ENCODE results near the genes BRI3BP, AACS, TMEM132C and GLT1D1.

DNA sequence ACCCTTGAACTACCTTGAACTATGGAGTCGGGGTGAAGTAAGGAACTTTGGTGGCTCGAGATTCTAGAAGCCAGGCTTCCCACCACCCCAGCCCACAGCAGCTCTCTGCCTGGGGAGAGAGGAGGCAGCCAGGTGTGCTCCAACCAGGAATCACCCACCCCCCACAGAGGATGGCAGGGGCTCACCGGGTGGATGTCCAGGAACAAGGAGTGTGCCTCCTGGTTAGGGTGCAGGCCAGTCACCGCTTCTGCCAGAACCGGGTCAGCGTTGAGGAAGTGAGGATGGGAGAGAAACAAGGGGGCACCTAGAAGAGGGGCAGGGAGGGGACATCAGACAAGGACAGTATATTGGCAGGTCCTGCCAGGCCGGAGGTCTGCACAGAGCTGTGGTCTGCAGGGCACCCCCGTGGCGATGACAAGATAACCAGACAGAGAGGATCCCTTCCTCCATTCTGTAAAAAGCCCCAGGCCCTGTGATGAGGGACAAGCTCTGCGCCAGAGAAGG lies 63.7 kb downstream of the SCARB1 start:
- PRO-cap = no peak

- PRO-cap = no peak
These were observed 42.3 kb downstream of the SCARB1 start for GRCh38 chr12:124820911-124822271.

DNA sequence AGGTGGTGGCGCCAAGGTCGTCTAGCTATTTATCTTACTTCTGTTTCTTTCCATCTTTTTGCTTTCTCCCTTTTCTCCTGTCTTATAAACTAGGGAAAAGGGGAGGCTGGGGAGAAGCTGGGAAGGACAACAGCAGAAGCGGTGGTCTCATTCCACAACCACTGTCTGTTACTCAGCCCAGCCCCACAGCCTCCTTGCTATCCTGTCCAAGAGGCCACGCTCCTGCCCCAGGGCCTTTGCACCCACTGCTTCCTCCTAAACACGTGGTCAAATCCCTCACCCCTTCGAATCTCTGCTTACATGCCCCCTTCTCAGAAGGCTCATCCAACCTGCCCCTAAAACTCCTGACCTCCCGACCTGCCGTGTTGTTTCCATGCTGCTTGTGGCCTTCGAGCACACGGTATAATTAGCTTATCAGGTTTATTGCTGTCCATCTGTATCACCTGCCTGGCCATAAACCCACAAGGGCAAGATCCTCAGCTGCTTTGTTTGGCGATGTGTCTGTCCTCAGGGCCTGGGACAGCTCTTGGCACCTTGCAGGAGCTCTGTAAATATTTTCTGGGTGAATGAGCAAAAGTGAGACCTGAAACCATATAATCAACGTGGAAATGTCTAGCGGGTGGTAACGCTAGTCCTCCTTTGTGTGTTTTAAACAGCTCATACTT lies 36.1 kb downstream of the SCARB1 start:
- PRO-cap = no peak

GRCh38 chr12:124833714-124834532 lies 29.7 kb downstream of the SCARB1 start:
- PRO-cap = no peak

GRCh38 chr12:124881178-124881479 lies 17.5 kb upstream of the SCARB1 start:
- PRO-cap = no peak

DNA sequence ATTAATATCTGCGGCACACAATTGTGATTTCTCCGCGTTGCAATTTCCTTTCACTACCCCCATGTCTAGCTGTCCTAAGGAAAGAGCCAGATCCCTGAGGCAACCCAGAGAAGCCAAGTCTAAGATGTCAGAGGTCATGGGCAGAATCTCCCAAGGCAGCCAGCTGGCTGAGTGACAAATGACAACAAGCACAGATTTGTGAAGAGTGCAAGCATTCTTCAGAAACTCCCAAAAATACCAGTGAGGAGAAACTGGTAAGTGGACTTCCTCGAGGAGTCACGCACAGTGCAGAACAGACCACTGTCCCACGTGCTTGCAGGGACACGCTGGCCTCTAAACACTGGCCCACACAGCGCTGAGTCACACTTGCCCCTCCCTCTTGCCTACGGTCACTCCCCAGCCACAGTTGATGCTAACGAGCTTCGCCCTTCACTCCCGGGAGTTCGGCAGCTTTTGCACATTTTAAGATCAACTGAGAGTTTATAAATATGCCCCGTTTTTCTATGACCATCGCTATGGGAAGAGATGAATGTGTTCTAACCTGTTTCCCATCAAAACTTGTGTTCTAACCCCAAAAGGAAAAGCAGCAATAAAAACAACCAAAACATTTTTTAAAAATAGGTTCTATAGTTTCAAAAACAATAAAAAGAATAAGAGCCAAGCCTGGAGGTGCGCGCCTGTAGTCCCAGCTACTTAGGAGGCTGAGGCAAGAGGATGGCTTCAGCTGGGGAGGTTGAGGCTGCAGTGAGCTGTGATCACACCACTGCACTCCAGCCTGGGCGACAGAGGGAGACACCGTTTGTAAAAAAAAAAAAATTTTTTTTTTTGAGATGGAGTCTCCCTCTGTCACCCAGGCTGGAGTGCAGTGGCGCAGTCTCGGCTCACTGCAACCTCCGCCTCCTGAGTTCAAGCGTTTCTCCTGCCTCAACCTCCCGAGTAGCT lies 9.6 kb downstream of the UBC start:
- PRO-cap = no peak

DNA sequence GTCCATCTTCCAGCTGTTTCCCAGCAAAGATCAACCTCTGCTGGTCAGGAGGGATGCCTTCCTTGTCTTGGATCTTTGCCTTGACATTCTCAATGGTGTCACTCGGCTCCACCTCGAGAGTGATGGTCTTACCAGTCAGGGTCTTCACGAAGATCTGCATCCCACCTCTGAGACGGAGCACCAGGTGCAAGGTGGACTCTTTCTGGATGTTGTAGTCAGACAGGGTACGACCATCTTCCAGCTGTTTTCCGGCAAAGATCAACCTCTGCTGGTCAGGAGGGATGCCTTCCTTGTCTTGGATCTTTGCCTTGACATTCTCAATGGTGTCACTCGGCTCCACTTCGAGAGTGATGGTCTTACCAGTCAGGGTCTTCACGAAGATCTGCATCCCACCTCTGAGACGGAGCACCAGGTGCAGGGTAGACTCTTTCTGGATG lies 2.0 kb downstream of the UBC start:
- PRO-cap = unidirectional peak, minus-strand start at position 118 of the sequence

- PRO-cap = no peak
These were observed 13.9 kb upstream of the UBC start for GRCh38 chr12:124928098-124928999.

DNA sequence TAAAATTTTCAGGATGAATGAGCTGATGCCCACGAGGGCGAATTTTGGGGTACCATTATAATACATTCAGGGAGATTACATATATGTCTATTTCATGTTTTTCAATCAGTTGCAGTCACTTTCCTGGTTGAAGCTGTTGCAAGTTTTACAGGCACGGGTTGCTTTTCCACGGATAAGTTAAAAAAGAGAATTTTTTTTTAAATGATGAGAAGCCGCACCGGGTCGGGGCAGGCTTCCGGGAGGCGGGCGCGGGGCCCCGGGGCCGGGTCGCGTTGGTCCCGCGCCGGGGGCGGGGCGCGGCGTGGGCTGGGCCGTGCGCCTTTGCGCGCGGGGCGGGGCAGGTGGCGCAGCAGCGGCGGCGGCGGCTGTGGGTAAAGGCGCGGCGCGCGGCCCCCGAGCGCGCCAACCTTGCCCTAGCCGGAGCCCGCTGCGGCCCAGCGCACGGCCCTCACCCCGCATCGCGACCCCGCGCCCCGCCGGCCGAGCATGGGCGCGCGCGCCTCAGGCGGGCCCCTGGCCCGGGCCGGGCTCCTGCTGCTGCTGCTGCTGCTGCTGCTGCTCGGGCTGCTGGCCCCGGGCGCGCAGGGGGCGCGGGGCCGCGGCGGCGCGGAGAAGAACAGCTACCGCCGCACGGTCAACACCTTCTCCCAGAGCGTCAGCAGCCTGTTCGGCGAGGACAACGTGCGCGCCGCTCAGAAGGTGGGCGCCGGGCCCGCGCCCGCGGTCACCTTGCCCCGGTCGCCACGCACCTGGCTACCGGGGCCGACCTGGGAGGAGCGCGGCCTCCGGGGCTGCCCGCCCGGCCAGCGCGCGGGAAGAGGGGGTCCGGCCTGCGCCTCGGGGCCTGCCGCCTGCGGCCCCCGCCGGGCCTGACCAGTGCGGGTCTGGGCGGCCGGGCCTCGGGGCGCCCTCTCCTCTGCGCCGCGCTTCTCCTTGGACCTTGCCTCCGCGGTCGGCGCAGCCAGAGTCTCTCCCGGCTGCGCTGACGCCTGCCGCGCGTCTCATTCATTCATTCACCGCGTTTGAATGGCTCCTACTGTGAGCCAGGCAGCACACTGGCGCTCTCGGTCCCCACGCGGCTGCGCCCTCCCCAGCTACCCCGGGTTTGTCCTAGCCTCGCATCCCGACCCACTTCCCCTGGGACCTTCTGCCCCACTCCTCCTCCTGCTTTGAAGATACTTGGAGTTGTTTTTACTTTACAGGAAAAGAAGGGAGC lies at the start of gene BRI3BP:
Gene BRI3BP, plus strand, starts transcription at position 341 of the 1,216 bp plus-strand sequence.
- PRO-cap = bidirectional peak, plus-strand start at position 374 of the sequence, minus-strand start at position 258 of the sequence; bidirectional peak, plus-strand start at position 964 of the sequence, minus-strand start at position 935 of the sequence

DNA sequence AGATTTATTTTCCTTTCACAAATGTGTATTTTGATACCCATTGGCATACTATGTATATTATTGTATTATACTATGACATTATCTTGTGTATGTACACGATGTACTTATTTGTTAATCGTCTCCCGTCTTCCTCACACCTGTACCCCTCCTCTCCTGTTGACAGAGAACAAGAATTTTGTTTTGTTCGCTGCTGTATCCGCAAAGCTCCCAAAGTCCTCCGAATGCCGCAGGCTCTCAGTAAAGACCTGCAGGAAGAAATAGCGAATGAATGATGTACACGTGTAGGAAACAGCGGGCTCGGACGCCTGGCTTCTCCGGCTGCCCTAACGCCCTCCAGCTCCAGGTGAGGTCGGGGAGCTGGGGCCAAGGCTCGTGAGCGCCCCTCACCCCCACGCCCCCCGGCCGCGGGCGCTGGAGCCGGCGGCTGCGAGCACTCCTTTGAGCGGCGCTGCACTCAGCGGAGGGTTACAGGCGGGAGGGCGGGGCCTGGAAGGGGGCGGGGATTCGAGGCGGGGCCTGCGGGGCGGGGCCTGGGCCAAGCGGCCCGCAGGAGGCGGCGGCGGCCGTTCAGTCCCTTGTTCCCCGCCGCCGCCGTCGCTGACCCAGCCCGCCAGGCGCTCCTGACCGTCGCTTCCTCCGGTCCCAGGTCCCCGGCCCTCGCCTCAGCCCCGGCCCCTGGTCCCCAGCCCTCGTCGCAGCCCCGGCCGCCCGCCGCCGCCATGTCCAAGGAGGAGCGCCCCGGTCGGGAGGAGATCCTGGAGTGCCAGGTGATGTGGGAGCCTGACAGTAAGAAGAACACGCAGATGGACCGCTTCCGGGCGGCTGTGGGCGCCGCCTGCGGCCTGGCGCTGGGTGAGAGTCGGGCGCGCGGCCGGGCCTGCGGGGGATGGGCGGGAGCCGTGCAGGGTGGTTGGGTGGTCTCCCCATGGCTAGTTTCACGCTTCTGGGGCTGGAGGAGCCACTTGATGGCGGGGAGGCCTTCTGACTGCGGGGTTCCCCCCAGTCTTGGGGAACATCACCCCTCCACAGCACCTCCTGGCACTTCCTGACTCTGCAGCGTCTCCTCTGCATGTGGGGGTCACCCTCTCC lies at the start of gene AACS:
Gene AACS, plus strand, starts transcription at position 570 of the 1,089 bp plus-strand sequence.
- PRO-cap = bidirectional peak, plus-strand start at position 578 of the sequence, minus-strand start at position 440 of the sequence; bidirectional peak, plus-strand start at position 819 of the sequence, minus-strand start at position 762 of the sequence

DNA sequence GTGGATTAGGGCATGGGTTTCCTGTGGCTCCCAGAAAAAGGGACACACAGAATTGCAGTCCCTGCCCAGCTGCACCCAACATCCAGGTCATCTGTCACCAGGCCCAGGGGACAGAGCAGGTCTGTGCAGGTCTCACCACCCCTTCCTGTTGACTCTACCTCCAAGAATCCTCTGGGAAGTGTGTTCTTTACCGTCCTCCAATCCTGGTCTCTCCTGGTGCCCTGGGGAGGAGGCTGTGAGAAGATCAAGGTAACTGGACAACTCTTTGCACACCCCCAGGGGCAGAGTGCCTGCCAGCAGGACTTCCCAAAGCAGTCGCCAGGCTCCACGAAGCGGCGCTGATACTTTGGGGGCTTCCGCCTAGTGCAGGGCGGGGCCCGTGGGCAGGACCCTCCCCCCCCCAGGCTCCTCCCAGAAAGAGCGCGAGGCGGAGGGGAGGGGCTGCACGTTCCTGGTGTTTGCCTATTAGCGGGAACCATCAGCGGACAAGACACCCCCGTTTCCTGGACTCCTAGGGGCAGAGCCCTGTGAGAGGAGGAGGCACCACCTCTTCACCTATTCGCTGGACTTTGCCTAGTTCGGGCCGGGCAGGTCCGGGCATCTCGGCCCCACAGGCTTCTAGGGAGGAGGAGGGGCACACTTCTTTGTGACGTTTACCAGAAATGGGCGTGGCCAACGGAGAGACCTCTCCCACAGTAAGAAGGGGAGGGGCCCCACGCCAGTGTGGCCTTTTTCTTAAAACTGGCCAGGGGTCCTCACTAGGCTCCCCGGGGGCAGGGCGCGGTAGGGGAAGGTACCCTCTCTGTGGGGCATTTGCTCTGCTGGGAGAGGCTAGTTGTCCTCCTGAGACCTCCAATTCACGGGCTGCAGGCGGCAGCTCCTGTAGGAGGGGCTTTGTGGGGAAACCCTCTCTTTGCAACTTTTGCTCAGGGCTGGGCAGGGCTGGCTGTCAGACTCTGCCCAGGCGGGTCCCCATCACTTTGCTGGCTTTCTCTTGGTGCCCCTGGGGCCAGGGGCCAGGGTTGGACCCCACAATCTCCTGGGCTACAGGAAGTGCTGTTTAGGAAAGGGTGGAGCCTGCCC lies 797.2 kb downstream of the TMEM132B start:
- PRO-cap = no peak

DNA sequence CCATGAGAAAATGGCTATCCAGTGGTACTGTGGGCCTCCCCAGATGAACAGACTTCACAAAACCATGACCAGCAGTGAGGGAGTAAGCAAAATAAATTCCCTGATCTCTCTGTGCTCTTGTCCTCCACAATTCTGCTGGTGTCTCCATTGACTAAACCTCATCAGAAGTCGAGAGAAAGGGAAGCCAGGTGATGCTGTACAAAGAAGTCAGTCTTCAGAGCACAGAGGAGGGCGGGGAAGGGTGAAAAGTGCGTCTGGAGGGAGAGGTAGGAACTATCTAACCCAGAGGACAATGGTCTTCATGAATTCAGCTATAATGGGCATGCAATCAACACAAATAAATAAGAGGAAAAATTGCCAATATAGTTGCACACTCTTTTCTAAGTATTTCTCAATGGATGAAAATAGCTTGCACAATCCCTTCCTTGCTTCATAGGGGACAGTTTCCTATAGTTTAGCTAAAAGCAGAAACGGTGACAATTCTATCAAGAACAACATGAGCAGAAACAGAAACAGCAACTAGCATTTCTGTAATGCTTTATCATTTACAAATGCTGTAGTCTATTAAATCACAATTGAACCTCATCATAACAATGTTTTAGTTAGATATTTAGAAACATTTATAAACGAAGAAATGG lies 810.2 kb downstream of the TMEM132B start:
- PRO-cap = no peak

DNA sequence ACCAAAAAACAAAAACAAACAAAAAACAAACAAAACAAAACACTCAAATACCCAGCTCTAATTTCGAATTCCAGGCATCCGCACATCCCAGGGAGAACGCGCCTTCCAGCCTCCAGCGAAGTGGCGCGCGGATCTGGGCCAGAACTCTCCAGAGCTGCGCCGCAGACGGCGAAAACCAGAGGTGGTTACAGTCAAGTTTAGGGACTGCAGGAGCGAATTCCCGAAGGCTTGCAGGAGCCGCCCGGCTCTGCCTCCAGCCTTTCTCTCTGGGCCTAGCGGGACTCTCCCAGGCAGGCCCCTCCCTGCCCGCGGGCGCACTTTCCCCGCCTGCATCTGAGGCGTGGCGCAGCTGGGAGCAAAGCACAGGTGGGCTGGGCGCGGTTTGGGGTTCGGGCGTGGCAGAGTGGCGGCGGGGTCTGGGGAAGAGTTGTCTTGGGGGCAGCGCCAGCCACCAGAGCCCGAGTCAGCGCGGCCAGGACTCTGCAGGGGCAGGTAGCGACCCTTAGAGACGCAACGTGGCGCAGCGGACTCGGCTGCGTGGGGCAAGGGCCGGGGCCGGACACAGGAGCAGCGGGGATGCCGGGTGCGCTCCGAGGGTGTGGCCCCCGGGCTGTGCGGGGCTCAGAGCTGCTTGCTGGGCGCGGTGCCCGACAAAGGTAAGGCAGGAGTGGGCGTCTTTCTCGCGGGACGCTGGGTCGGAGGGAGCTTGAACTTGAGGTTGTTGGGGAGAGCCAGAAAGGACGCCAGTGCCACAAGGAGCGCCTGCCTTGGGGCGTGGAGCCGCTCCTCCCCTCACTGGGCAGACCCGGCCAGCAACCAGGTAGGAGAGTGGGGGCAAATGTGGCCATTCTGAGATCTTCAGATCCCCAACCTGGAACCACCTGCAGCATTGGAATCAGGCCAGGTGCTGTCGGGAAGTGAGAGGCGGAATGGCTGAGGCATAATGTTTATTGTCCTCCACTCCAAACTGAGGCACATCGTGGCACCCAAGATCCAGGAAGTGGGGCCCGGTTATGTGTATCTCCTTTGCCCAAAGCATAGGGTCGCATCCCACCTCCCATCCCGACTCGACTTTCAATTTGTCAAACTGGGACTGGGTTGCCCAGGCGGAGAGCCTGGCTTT lies 1005.1 kb downstream of the TMEM132B start:
- PRO-cap = no peak

DNA sequence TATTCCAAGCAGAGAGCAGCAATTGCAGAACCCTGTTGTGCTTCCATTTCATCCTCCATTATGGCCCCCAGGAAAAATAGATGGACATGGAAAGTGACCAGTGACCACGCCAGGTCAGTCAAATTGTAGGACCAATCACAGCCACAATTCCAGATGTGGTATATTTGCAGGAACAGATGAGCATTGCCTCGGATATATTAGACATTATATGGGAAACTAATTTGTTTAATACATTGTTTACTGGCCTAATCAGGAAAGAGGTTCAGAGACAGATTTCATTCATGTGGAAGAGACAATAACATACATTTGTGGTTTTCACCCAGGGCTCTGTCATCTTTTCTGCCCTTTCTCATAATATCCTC lies 664.3 kb upstream of the TMEM132C start:
- PRO-cap = no peak

GRCh38 chr12:127829594-127829793 lies 437.5 kb upstream of the TMEM132C start:
- PRO-cap = no peak

GRCh38 chr12:127898571-127899005 lies 368.4 kb upstream of the TMEM132C start:
- PRO-cap = no peak

GRCh38 chr12:128111271-128111553 lies 155.8 kb upstream of the TMEM132C start:
- PRO-cap = no peak

GRCh38 chr12:128266669-128267487 lies at the start of gene TMEM132C:
Gene TMEM132C (plus strand): TSS chr12:128267170.
- PRO-cap = unidirectional peak, plus-strand start at chr12:128267137

DNA sequence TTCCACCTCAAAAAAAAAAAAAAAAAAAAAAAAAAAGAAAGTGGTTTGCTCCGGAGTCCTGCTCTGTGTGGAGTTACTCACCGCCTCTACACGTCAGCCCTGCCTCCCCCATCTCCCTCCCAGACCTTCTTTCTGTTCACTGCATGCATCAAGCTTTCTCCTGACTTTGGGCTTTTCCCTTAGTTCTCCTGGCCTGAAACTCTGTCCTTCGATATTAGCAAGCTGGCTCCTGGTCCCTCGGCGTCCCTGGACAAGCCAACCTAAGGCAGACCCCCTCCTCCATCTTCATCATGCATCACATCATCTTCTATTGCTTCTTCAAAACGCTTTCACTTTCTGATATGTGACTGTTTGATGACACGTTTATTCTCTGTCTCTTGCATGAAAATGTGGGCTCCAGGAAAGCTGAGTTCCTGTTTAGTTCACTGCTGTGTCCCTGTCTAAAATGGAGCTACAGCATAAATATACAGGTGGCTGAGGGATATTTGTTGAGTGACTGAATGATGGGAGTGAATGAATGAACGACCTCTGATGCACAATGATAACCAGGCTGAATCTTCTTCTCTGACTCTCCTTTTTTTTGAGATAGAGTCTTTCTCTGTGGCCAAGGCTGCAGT lies 40.5 kb downstream of the SLC15A4 start:
- PRO-cap = no peak

GRCh38 chr12:128853104-128853720 lies at the start of gene GLT1D1:
Gene GLT1D1 (plus strand): TSS chr12:128853478.
- PRO-cap = no peak